HEK293 (cell line): Measurements from ENCODE around the gene RNF149.

DNA sequence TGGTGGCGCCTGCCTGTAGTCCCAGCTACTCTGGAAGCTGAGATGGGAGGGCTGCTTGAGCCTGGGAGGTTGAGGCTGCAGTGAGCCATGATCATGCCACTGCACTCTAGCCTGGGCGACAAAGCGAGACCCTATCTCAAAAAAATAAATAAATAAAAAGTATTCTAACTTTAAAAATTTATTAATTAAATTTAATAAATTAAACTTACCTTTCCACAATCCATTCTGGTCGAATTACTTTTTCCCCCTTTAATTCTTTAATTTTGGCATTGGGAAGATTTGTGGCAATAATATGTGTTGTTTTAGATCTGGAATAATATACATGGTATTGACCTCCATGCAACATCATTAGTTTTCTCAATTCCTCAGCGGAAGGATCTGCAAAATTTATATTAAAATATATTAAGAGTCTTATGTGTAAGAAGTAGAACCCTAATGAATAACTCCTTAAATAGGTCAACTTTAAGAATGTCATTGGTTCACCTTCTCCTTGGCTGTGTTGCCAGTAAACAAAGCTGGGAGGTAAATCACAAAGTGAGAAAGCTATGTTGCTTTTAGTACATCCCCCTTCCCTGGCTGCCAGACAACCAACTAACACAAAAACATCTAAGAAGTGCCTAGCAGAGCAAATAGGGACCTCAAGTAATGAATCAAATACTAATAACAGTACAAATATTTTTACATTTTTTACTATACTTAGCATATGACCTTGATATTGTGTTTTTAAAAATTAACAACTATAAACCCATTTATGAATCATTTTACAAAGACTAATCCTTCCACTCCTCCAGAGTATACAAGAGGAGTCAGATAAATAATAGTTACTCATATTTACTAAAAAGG lies 40.5 kb downstream of the REV1 start:
- PRO-cap = no peak
- RRBS, 2 experiments = no CpG with 5 or more reads among the region's 5 CpGs

DNA sequence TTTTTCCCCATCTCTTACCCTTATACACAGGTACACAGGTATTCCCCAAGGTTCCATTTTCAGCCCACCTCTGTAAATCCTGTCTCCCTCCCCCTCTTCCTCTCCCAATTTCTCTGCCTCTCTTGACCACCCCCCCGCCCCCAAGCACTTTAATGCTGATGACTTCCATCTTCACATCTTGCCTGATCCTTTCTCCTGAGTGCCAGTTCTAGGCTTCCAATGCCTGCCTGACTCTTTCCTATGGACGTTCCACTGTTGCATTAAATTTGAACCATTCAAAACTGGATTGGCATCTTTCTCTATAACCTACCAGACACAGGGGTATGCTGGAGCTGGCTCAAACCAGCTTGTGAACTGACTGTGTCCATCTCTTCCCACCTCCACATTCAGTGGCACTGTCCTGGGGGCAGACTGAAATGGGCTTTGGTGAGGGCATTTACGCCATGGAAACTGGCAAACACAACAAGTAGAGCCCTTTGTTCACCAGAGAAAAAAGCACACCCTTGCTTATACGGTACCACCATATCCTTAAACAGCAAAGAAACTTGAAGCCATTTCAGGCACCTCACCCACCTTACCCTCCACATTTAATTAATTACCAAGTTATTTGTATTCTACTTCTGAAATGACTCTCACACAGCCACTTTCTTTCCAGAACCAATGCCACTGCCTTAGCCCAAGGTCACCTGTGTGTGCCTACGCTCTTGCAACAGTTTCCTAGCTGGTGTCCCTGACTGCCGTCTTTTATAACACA lies 175.1 kb downstream of the AFF3 start:
- PRO-cap = no peak
- RRBS, 2 experiments = no CpG with 5 or more reads among the region's 6 CpGs

DNA sequence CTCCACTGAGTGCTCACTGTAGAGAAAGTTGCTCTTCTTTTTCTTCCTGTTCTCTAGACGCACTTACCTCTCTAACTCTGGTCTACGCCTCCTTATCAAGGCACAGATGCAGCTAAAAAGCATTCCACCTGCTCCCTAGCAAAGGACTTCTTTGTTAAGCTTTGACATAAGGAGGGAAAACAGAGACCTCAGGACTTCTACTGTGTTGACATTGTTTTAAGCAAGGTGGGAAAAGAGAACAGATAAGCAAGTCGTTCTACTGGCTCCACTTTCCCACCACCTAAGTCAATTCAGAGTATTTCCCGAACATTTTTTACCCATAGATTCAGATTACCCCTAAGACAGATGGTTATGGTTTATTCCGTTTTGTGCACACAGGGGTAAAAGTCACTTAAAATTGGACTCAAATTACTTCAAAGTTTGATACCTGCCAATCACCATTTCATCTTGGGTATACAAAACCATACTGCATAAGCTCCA lies 169.2 kb downstream of the AFF3 start:
- PRO-cap = no peak
- RRBS, 2 experiments = no CpG with 5 or more reads among the region's 5 CpGs

DNA sequence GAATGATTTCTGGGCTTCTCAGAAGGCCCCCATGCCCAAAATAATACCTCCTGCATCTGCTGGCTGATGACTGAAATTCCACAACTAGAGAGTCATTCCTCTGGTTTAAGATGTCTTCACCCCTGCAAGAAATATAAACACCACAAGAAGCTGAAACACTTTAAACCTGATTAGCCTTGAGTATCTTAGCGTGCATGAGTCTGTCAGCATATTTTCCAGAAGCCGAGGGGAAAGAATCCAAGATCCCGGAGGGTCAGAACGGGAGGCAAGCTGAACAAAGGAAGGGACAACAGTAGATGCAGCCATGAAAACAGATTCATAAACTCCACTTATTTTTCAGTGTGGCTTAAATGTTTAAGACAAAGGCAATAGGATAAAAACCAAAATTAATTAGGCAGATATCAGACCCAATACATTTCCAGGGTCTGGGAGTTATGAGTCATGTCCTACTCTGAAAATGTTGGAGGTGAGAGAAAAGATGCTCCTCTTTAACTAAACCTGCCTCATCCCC lies 130.9 kb downstream of the AFF3 start:
- PRO-cap = no peak
- RRBS, 2 experiments = no CpG with 5 or more reads among the region's 4 CpGs

- PRO-cap = no peak
- RRBS, 2 experiments = no CpG with 5 or more reads among the region's 7 CpGs
Measured at GRCh38 chr2:100067613-100068278, 74.6 kb downstream of the AFF3 start.

GRCh38 chr2:100141845-100142166 lies 584 bp downstream of the AFF3 start:
- PRO-cap = no peak
- RRBS, 2 experiments = no CpG with 5 or more reads among the region's 1 CpG

DNA sequence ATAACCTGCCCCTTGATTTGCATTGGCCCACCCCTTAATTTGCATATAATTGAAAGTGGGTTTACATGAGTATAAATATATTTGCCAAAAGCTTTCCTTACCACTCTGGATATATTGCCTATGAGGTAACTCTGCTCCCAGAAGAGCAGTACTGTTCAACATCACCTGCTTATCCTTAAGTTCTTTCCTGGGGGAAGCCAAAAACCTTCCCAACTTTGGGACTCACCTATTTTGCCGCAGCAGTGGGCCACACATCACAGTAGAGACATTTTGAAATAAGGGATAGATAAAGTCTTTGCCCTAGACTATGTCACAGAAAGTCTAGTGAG lies 36.0 kb upstream of the AFF3 start:
- PRO-cap = bidirectional peak, plus-strand start at position 100 of the sequence, minus-strand start outside the sequence
- RRBS, 2 experiments = no CpG with 5 or more reads among the region's 1 CpG

GRCh38 chr2:100263931-100264145 lies 58.5 kb downstream of the LONRF2 start:
- PRO-cap = no peak
- RRBS, 2 experiments = no CpG with 5 or more reads among the region's 3 CpGs

- PRO-cap = no peak
- RRBS, 2 experiments = no CpG with 5 or more reads among the region's 6 CpGs
Measured at GRCh38 chr2:100644152-100644672, 81.4 kb downstream of the PDCL3 start.

DNA sequence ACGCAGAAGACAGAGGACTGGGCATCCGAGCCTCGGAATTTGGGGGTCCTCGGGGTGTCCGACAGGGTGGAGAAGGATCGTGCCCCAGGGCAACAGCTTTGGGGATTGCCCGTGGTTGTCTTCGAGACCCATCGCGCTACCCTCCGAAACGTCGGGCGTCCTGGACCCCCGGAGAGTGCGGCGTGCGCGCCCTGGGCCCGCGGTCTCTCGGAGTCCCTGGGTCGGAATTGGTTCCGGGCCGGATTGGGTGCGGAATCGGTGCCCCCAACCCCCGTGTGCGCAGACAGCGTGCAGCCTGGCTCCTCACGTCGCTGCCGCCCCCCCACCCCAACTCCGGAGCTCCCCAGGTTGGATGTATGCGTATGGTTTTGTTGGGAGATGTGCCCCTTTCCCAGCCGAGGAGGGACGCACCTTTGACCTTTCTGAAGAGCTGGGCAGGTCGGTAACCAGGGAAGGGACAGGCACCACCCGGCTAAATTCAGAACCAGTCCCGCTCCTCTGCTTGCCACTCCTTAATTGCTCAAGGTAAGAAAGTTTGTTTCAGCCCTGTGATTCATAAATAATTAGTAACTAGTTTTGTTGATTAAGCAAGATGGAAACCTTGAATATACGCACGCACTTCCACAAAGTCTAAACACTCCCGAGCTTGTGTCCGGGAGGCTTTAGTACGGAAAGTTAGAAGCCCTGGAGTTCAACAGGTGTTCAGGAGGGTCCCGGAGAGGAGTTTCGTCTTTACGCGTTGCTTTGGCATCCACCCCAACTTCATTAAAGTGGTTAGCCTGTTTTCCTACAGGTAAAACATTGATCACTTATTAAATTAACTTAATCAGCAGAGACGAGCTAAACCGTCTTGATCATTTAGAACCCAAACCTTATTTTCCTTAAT lies 979 bp downstream of the NPAS2 start:
- PRO-cap = no peak
- RRBS, 2 experiments = 39 to 91% methylated on average over 10 to 17 of the region's 51 CpGs

DNA sequence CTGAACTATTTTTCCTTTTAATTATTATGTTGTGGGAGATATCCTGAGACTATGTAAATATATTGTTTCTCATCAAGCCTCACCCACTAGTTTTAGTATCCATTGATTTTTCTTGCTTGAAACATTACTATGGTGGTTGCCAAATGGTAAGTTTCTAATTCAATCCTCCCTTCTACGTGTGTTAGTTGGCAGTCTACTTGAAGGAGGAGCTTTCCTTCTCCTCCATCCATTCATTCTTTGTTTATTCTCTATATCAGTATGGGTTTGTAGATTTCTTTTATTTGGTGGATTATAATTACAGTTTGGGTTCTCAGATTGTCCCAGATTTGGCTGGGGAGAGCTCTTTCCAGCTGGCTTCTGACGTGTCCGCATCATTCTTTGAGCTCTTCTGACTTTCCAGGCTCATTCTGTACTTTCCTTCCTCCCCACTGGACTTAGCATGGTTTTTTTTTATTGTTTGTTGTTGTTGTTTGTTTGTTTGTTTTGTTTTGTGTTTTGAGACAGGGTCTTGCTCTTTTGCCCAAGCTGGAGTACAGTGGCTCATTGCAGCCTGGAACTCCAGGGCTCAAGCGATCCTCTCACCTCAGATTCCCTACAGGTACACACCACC lies 40.6 kb downstream of the NPAS2 start:
- PRO-cap = no peak
- RRBS, 2 experiments = no CpG with 5 or more reads among the region's 4 CpGs

- PRO-cap = no peak
- RRBS, 2 experiments = no CpG with 5 or more reads among the region's 23 CpGs
Measured at GRCh38 chr2:100924690-100925602, 77.1 kb upstream of the RPL31 start.

DNA sequence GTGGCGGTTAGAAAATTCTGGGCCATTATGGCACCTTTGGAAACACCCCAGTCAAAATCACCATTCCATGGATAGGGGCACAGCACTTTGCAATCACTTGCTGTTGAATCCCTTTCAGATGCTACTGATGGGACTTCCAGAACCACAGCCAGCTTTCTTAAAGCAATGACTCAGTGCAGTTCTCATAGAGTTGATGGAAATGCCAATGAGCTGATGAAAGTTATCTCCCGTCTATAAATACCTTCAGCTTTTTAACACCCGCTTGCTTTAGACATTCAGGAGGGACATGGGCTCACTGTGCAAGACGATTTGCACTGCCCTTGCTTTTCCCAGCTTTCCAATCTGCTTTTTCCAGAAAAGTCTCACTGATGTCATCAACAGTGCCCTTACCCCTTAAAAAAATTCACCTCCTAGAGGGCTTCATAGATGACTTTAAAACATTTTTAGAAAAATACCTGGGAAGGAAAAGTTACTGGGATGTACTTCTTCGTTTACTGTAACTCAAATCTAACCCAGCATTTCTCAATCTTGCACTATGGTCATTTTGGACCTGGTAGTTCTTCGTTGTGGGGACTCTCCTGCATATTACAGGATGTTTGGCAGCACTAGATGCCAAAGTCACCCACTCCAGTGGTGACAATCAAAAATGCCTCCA lies 66.6 kb upstream of the RPL31 start:
- PRO-cap = no peak
- RRBS, 2 experiments = no CpG with 5 or more reads among the region's 6 CpGs

DNA sequence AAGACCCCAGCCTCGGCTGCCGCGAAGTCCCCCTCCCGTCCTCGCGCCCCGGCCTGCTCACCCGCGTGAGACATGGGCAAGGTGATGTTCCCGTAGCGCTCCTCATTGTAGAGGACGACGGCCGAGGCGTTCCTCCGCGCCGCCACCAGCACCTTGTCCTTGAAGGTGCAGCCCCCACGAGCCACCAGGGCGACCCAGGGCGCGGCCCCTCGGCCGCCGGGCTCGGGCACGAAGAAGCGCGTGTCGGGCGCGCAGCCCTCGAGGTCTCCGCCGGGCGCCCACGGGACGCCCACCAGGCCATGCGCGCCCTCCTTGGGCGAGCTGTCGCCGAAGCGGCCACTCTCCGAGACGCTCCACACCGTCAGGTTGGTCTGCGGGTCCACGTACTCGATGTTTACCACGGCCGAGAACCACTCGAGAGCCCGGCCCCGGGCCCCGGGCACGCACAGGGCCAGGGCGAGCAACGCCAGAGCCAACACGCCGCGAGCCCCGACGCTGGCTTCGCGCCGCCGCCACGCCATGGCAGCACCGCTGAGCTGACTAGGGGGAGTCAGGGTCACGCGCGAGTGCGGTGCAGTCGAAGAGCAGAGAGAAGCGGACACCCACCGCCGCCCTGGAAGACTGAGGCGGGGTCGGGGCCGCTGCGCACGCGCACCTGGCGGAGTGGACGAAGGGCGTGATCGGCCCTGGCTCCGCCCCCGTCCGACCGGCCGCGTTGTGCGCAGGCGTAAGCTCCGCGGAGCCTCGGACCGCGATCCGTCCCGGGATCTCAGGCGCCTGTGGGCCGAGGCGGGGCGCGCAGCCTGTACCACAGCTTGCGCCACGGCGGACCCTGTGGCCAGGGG lies at the start of gene RNF149:
RNF149 (minus strand) TSS at position 634 of the 845 bp plus-strand sequence.
- PRO-cap = bidirectional peak, plus-strand start at position 105 of the sequence, minus-strand start at position 104 of the sequence; bidirectional peak, plus-strand start at position 410 of the sequence, minus-strand start at position 365 of the sequence; bidirectional peak, plus-strand start at position 772 of the sequence, minus-strand start at position 620 of the sequence
- RRBS, 2 experiments = under 1 to 2% methylated on average over 27 of the region's 111 CpGs

DNA sequence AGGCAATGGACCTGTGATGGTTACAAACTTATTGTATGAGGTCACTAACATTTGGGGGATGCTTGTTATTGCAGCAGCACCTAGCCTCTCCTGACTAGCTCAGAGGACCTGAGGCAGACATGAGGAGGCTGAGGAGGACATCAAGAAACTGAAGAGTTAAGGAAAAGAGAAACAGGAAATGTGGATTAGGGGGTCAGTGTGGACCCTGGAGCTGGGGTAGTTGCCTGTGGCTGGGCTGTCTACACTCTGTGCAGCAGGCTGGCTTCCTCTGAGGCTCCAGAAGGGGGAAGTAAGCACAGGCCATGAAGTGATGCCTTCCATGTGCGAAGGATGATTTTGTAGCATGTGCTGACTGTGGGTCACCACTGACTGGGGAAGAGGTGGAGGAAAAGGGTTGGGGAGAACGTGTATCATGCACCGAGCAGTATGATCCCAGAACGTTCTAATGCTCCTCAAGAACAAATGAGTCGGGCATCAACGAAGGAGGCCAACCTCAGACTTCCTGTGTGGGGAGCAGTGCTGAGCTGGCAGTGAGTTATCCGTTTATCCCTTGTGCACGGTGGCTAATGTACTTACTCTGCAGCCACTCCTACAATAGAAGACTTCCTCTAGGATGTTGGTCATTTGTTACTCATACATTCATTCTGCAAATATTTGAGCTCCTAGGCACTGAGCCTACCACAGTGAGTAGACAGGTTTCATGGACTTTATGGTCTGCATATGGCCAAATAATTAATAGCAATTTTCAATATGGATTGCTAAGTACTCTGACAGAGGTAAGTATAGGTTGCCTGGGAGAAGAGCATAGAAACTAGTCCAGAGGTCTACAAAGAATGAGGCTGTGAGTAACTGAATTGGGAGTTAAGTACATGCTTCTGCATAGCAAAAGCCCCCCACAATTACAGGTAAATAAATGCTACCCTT lies 42.3 kb upstream of the RFX8 start:
- PRO-cap = no peak
- RRBS, 2 experiments = no CpG with 5 or more reads among the region's 8 CpGs

DNA sequence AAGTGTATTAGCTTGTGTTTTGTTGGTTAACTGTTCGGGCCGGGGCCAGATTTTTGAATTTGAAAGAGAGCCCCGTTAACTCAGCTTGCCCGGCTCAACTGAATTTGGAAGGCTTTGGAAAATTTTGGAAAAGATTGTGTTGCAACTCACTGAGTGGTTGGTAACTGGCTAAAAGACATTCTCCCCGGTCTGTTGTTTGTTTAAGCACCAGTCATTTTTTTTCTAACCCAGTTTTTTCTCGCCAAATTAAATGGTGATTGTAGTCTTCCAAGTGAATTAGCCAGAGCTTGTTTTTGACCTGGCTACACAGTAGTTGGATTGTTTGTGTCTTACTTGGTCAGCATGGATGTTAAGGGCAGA lies 2.3 kb downstream of the MAP4K4 start:
- PRO-cap = no peak
- RRBS, 2 experiments = 4 to 6% methylated on average over 2 to 3 of the region's 6 CpGs

DNA sequence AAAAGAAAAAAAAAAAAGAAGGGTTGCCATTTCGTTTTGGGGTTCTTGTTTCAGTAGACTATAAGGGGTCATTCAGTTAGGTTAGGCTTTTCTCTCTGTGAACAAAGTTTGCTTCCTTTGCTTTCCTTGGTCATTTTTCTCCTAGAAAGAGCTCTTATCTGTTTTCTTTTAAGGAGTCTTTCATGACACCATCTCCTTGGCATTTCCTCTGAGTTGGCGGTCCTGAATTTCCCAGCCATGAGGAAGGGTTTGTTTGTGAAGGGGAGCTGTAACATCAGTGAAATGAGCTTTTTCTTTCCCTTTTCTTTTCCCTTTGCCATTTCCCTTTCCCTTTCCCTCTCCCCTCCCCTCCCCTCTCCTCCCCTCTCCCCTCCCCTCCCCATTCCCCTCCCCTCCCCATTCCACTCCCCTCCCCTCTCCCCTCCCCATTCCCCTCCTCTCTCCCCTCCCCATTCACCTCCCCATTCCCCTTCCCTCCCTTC lies 61.7 kb downstream of the MAP4K4 start:
- PRO-cap = no peak
- RRBS, 2 experiments = no CpG with 5 or more reads among the region's 2 CpGs

GRCh38 chr2:101790676-101791371 lies 93.3 kb downstream of the MAP4K4 start:
- PRO-cap = no peak
- RRBS, 2 experiments = no CpG with 5 or more reads among the region's 9 CpGs

DNA sequence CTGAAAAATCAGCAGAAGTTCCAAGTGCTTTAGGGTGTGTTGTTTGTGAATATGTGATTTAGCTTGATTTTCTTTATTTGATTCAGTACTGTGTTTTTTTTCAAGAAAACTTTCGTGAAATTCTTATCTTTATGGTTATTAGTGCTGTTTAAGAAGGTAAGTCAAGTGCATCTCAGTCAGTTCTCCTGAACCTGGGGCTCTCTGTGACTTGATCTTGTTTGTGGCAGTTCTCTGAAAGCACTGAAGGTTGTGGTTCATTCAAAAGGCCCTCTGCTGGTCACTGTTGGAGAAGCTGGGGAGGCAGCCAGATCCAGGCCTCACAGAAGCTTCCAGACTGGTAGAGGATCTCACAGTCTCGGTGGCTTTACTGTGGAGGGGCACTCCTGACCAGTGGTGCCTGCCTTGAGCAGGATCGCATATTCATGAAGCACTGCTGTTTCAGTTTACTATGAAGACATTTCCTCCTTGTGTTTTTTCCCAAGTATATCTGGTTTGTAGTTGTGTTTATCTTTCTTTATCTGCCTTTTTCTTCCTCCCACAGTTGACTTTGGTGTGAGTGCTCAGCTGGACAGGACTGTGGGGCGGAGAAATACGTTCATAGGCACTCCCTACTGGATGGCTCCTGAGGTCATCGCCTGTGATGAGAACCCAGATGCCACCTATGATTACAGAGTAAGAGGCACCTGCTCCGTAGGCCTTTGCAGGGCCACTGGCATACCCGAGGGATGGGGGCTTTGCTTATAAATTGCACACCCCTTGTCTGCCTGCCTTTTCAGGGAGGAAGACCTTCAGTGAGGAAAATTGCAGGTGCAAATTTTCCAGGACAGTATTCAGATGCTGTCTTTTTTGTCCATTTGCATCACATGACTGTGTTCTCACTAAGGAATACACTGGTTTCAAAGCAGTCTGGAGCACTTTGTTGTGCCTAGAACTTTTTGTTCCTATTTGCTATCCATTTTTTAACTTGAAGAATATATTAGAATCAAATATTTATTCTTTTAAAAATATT lies 134.0 kb downstream of the MAP4K4 start:
- PRO-cap = no peak
- RRBS, 2 experiments = no CpG with 5 or more reads among the region's 8 CpGs

- PRO-cap = no peak
- RRBS, 2 experiments = no CpG with 5 or more reads among the region's 4 CpGs
Measured at GRCh38 chr2:101892249-101892816, 99.4 kb upstream of the IL1R2 start.